Lower leg skin (tissue), 2 donors: Measurements from ENCODE around the genes NRDC, RAB3B and MAGOH.

- PRO-cap, result no peak
- RAMPAGE, long total RNA, 2 experiments, result no peak in any of the 2 experiments
Observed at GRCh38 chr1:51421513-51422452, 91.4 kb upstream of the TTC39A start.

DNA sequence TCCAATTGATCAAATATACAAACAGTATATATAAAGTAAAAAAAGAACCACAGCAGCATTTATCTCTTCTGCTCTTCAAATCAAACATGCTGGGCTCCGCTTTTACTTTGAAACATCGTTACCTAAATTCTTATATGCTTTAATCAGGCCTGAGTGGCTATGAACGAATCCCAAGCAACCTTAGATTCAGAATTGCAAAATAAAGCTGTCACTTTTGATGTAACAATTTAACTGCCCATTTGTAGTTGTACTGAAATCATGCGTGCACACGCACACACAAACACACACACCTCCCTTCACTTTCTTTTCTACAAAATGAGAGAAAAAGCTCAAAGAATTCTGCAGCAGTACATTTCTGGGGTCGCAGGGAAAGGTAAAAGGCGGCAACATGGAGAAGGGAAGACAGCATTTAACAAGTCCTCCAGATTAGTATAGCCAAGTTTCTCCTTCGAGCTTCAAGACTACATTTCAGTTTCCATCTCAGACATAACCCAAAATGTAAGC lies 92.1 kb upstream of the TTC39A start:
- PRO-cap, result no peak
- RAMPAGE, long total RNA, 2 experiments, result no peak in any of the 2 experiments

DNA sequence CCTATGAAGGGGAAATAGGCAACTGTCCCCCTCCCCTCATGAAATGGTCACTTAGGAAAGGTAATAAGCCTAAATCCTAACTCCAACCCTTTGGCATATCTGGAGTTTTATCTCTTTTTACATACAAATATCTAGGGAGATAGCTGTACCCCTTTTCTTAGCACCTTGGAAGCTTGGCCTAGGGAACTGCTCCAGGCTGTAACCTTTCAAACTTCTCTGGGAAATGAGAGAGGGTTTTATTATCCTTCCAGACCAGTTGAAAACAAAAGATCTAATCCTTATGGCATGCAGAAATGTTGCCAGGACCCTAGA lies 25.6 kb downstream of the OSBPL9 start:
- PRO-cap, result bidirectional peak, plus-strand start outside the sequence, minus-strand start at position 214 of the sequence
- RAMPAGE, long total RNA, 2 experiments, result no peak in any of the 2 experiments

DNA sequence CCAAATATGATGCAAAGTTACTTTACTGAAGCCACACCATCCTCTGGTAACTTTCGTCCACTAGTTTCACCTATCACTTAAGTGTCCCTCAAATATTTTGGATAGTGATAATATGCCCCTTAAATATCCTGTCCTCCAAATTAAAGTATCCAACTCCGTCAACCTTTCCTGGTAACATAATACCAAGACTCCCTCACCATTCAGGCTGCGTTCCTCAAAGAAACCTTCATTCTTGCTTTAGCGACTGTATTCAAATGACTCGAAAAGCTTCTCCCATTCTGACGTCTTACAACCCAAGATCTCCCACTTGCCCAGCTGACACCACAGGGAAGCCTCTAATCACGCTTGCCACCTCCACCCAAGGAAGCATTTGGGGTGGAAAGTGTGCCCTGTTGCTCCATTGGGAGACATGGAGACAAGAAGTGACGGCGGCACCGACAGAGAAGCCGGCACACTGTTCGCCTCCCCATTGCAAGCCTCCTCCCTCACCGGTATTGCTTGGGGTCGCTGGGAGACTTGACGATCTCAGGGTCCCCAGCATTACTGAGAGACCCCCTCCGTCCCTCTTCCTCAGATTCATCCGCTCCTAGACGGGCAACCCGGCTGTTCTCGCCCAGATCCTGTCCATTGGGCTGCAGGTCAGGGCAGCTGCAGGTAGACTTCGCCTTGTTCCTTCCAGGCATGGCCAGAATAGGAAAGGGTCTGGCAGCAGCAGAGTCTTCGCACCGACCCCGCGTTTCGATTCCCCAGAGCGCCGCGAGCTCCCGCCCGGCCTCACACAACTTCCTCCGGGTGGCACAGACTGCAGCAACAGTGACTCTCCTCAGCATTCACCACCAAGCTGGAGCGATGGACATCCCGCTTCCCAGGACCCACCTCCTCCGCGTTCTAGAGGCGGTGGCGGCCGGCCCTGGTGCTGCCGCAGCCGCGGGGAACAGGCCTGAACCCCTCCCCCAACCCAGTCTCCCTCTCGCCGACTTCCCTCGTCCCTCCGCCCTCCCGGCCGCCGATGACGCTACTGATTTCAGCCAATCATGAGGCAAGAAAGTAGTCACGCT lies at the start of gene NRDC:
TSS of gene NRDC (minus strand) at position 942 of the 1,058 bp plus-strand sequence.
- PRO-cap, result bidirectional peak, plus-strand start outside the sequence, minus-strand start at position 956 of the sequence
- RAMPAGE, long total RNA, 2 experiments, result start-site peak on the minus strand in 2 of 2 experiments, centred at positions 653 to 871 of the sequence, 276 to 1,943 reads per replicate

GRCh38 chr1:51989996-51990885 lies at the start of gene RAB3B:
RAB3B (minus strand) TSS chr1:51990700.
- PRO-cap, result unidirectional peak, minus-strand start at chr1:51990736
- RAMPAGE, long total RNA, 2 experiments, result start-site peak on the minus strand in 2 of 2 experiments, at chr1:51990598-51990763 at its widest, 14 to 25 reads per replicate

DNA sequence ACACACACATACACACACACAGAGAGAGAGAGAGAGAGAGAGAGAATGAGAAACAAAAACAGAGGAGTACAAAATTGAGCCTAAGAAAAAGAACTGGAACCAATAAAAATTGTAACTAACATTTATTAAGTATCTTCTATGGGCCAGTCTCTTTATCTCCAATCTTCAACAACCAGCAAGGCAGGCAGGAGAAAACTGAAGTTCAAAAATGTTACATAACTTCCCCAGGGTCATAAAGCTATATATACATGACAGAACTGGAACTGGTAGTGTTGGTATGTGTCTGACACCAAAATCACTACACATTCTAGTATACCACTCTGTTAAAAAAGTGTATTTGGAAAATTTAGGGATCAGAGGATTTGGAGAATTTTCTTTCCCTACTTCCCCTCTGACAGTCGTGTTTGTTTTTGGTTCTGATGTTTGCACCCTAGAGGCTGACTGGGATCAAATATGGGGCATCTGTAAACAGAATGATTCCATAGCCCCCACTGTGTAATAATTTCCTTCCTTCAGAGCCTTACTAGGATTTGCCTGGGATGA lies 1.0 kb upstream of the ZFYVE9 start:
- PRO-cap, result unidirectional peak, plus-strand start at position 269 of the sequence
- RAMPAGE, long total RNA, 2 experiments, result no peak in any of the 2 experiments

DNA sequence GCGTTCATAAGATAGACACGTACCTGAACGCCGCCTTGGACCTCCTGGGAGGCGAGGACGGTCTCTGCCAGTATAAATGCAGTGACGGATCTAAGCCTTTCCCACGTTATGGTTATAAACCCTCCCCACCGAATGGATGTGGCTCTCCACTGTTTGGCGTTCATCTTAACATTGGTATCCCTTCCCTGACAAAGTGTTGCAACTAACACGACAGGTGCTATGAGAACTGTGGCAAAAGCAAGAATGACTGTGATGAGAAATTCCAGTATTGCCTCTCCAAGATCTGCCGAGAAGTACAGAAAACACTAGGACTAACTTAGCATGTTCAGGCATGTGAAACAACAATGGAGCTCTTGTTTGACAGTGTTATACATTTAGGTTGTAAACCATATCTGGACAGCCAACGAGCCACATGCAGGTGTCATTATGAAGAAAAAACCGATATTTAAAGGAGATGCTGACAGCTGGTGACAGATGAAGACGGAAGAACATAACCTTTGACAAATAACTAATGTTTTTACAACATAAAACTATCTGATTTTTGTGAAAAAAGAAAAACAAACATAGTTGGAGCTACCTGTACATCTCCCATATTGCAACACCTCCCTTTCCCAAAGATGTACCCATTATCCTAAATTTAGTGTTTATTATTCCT lies 2.9 kb upstream of the CC2D1B start:
- PRO-cap, result no peak
- RAMPAGE, long total RNA, 2 experiments, result no peak in any of the 2 experiments

DNA sequence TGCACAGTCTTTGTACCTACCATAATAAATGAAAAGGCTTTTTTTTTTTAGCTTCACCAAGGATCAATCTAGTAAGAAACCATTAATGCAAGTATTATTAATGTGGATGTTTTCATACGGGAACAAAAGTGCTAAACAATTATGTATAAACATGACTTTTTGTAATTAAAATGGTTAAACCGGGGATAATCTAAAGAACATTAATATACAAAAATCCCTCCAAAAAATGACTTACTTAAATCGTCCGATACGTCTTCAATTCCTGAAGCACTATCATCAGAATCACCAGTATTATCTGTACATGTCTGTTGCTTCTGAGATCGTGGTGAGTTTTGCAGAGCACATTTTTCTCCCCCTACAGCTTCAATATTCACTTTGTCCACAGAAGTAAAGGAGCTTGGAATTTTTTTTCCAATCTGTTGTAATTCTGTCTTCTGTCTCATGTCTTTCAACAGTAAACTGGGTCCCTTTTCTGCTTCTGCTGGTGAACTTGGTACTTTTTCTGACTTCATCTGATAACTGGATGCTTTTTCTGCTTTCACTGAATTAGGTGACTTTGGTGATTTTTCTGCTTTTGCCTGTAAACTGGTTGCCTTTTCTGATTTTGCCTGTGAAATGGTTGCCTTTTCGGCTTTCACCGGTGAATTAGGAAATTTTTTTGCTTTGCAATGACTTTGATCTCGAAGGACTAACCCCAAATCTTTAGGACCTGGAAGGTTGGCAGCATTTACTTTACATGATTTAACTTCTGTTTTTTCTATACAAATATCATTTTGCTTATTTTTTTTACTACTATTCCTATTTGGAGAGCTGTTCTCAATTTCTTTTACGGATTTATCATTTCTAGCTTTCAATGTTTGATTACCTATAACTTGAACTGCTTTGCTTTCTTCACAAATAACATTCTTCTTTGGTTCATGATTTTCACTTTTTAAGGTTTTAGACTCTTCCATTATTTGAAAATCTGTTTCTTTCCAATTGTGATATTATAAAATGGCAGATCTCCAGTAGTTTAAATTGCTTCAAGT lies 27.2 kb downstream of the TUT4 start:
- PRO-cap, result no peak
- RAMPAGE, long total RNA, 2 experiments, result start-site peak on the minus strand in 1 of 2 experiments, centred at position 721 of the sequence, 116 reads per replicate

GRCh38 chr1:52727552-52727908 lies 1.3 kb downstream of the ZYG11B start:
- PRO-cap, result no peak
- RAMPAGE, long total RNA, 2 experiments, result no peak in any of the 2 experiments

GRCh38 chr1:52771113-52772000 lies 45.1 kb downstream of the ZYG11B start:
- PRO-cap, result no peak
- RAMPAGE, long total RNA, 2 experiments, result no peak in any of the 2 experiments

DNA sequence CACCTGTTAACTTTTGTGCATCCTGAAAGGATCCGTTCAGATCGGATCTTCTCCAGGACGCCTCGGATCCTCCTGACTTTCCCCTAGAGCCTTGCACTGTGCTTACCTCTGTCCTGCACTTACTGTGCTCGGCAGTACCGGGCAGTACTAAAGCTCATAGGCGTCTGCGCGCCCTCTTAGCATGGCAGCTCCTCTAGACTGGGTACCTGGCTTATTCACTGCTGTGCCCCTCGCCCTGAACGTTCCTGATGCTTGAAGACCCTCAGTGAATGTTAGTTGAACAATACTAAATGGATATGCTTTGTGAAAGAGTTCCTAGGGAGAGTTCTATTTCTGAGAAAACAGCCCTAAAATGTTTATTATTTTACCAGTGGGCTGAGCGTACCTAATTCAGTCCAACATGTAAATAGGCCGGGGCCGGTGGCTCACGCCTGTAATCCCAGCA lies 1.0 kb downstream of the SCP2 start:
- PRO-cap, result no peak
- RAMPAGE, long total RNA, 2 experiments, result no peak in any of the 2 experiments

DNA sequence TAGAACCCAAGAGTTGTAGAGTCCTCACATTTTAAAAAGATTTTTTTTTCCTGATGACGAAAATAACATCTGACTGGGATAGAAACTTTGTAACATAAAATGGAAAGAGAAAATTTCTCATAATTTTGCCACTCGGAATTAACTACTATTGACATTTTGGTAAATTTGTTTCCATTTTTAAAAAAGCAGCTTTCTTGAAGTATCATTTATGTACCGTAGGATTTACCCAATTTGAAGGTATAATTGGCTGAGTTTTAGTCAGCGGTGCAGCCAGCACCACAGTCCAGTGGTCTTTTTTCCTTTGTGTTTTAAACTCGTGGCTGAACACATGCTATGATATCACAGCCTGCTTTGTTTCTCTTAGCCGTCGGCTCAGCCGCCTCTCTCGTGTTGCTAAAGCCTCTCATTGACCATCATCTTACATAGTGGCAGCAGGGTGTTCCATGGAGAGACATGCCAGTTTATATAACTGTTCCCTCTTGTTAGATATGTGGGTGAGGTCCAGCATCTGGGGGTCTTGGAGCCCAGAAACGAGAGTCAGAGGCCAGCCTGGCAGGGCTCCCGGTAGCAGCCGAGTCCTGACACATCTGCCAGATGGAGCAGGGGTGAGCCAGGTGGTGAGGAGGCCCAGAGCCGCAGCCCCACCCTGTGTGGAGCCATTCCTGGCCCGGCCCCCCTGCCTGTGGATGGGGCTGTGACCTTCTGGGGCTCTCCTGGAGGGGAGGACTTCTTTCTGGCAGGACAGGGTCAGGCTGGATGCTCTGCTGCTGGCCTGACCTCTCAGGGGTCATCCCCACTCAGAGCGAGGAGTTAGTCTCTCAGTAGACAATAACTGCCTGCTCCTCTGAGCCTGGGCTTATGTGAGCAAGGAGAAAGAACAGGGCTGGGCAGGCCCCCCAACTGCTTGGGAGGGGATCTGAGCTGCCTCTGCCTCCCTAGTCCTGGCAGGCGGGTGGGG lies 11.8 kb downstream of the PODN start:
- PRO-cap, result no peak
- RAMPAGE, long total RNA, 2 experiments, result no peak in any of the 2 experiments

DNA sequence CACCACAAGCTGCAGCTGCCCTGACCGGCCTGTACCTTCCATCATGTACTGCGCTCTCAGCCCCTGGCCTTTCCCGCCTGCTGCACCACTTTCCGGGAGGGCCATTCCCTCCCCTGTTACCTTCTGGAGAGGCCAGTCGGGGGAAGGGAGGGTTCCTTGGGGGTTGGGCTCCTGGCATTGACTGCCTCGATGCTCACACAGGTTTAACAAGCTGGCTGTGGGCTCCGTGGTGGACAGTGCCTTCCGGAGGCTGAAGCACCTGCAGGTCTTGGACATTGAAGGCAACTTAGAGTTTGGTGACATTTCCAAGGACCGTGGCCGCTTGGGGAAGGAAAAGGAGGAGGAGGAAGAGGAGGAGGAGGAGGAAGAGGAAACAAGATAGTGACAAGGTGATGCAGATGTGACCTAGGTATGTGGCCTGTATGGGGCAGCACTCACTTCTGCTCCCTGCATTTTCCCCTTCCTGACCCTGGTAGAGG lies 19.8 kb downstream of the PODN start:
- PRO-cap, result no peak
- RAMPAGE, long total RNA, 2 experiments, result no peak in any of the 2 experiments

- PRO-cap, result no peak
- RAMPAGE, long total RNA, 2 experiments, result no peak in any of the 2 experiments
Observed at GRCh38 chr1:53183244-53183965, 13.2 kb upstream of the CPT2 start.

GRCh38 chr1:53238396-53239245 lies at the start of gene MAGOH:
MAGOH (minus strand) TSS chr1:53238518.
- PRO-cap, result bidirectional peak, plus-strand start at chr1:53238595, minus-strand start at chr1:53238518
- RAMPAGE, long total RNA, 2 experiments, result start-site peak on the minus strand in 2 of 2 experiments, at chr1:53238493-53238530 at its widest, 100 to 384 reads per replicate

GRCh38 chr1:54153766-54154237 lies 1.0 kb upstream of the CDCP2 start:
- PRO-cap, result no peak
- RAMPAGE, long total RNA, 2 experiments, result no peak in any of the 2 experiments

- PRO-cap, result no peak
- RAMPAGE, long total RNA, 2 experiments, result no peak in any of the 2 experiments
Observed at GRCh38 chr1:54200296-54201046, 504 bp downstream of the MRPL37 start.

DNA sequence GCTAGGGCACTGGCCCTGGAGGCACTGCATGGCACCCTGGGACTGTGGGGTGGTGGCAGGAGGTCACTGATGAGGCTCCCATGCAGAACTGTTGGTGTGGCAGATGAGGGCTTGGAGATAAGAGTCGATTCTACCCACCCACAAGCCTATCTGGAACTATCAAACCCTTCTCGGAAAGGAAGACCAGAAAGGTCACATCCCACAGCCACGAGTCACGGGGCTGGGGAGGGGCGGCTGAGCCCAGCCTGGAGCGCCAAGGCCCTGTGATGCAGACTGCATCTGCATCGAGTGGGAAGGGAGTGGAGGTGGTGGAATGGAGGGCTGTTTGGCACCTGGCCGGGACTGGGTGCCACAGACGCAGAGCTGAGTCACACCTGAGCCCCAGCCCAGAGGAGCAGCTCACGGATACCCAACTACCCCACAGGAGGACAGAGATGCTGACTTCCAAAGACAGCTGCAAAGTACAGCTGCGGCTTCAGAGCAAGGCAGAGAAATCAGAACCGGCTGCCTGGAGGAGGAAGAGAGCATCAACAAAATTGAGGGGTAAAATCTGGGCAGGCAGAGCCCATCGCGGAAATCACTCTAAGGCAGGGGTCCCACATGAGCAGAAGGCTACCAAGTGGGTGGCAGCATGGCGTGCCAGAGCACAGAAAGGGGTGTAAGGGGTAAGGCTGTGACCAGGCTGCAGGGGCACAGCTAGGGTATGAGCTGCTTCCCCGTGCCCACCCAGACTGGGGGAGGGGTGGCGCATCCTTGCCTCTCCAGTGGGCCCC lies 29.7 kb downstream of the MRPL37 start:
- PRO-cap, result no peak
- RAMPAGE, long total RNA, 2 experiments, result no peak in any of the 2 experiments

DNA sequence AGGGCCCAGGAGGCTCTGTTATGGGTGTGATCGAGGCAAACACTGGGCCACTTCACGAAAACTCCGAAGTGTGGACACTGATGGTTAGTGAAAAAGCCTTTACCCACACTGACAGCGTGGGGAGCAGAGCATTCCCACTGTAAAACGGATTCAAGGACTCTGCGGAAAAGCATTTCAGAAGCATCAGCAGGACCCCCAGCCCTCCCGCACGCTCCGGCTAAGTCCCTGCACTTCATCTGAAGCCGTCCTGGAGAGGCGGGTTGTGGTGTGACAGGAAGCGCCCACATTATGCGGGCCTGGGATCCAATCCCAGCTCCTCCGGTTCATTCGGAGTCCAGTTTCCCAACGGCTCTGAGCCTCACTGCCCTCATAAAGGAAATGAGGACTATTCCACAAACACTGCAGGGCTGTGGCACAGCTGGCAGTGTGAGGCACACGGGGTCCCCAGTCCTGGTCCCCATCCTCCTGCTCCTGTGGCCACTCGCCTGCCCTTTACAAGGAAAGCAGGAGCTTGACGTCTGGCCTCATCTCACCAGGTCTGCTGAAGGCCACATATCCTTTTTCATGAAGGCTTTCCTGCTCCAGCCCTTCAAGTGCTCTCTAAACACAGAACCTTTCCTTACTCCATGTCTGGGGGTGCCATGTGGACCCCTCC lies 63.2 kb downstream of the MRPL37 start:
- PRO-cap, result no peak
- RAMPAGE, long total RNA, 2 experiments, result no peak in any of the 2 experiments

- PRO-cap, result no peak
- RAMPAGE, long total RNA, 2 experiments, result no peak in any of the 2 experiments
Observed at GRCh38 chr1:54280289-54281171, 80.6 kb downstream of the MRPL37 start.